Retinal pigment epithelial cell (primary cell): ENCODE data around the genes ZSCAN10 and ZSCAN32.

- RRBS, result 65% methylated on average over 2 of the region's 9 CpGs
Observed at GRCh38 chr16:2855416-2856093, 2.4 kb downstream of the PRSS22 start.

GRCh38 chr16:2858465-2859130 is 628 bp upstream of the PRSS22 start:
- RRBS, result 23% methylated on average over 5 of the region's 21 CpGs

GRCh38 chr16:2926808-2927553 is 15.2 kb downstream of the FLYWCH1 start:
- RRBS, result no CpG with 5 or more reads among the region's 20 CpGs

DNA sequence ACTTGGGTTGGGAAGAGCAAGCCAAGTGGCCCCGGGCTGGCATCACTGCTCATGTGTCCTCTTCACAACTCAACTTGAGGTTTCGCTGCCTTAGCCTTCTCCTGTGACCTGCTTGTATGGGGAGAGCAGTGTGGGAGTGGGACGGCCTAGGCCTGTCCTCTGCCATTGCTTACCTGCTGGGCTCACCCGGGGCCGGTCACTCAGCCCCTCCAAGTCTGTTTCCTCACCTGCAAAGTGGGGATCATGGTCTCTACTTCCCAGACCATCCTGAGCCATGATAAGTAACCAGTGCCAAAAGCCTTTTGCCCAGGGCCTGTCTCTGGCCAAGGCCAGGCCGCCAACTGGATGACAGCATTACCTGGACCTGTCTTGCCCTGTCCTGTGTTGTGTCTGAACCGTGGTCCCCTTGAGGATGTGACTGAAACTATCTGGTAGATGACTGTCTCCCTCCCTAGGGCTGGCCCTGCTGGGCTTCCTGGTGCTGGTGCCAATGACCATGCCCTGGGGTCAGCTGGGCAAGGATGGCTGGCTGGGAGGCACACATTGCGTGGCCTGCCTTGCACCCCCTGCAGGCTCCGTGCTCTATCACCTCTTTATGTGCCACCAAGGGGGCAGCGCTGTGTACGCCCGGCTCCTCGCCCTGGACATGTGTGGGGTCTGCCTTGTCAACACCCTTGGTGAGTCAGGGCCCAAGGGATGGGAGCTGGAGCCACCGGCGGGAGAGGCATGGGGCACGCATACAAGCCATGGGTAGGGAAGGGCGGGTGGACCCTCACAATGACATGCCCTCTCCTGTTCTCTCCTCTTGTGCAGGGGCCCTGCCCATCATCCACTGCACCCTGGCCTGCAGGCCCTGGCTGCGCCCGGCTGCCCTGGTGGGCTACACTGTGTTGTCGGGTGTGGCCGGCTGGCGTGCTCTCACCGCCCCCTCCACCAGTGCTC is 1.8 kb downstream of the PAQR4 start:
- RRBS, result 81% methylated on average over 8 of the region's 23 CpGs

- RRBS, result no CpG with 5 or more reads among the region's 9 CpGs
Observed at GRCh38 chr16:3099026-3099541, at the start of gene ZSCAN10. TSS of gene ZSCAN10 (minus strand) at chr16:3099294.

DNA sequence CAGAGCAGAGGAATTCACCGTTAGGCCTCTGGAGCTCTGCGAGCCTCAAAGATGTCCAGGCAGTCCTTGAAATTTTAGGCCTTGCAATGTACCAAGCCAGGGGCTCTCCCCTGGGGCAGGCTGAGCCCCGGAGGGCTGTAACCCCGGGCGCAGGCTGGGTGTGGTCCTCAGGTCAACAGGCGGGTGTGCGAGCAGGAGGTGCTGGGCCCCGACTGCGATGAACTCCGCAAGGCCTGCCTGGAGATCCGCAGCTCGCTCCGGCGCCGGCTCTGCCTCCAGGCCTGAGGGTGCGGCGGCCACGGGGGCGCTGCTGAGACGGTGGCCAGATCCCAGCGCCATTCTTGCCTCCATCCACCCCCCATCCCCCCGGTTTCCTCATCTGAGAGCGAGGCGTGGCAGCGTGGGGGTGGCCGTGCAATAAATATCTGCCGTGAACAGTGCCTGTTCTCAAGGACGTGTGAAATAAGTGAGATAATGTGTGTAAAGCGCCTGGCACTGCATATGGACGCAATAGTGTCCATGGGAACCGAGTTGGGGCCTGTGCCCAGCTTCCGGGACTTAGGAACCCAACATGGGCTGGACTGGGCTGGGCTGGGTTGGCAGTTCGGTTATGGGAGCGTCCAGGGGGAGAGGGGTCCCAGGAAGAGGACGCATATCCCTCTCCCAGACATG is 14.8 kb downstream of the ZNF213 start:
- RRBS, result under 1% methylated on average over 5 of the region's 35 CpGs

- RRBS, result 3% methylated on average over 8 of the region's 63 CpGs
Observed at GRCh38 chr16:3171383-3172660, 37.0 kb downstream of the ZNF213 start.

DNA sequence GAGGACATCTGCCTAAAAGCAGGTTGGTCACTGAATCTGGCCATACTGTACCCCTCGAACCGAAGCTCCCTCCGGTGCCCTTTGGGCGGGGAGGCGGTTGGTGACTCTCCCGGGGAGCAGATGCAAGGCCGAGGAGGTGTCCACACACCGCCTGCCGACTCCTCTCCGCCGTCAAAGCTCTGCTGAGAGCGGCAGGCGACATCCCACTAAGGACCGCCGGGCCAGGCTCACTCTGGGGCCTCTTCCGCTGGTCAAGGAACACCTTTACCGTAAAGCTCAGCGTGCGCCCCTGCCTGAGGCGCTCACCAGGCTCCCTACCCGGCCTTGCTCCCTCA is 406 bp downstream of the ZNF200 start:
- RRBS, result 2% methylated on average over 9 of the region's 21 CpGs

DNA sequence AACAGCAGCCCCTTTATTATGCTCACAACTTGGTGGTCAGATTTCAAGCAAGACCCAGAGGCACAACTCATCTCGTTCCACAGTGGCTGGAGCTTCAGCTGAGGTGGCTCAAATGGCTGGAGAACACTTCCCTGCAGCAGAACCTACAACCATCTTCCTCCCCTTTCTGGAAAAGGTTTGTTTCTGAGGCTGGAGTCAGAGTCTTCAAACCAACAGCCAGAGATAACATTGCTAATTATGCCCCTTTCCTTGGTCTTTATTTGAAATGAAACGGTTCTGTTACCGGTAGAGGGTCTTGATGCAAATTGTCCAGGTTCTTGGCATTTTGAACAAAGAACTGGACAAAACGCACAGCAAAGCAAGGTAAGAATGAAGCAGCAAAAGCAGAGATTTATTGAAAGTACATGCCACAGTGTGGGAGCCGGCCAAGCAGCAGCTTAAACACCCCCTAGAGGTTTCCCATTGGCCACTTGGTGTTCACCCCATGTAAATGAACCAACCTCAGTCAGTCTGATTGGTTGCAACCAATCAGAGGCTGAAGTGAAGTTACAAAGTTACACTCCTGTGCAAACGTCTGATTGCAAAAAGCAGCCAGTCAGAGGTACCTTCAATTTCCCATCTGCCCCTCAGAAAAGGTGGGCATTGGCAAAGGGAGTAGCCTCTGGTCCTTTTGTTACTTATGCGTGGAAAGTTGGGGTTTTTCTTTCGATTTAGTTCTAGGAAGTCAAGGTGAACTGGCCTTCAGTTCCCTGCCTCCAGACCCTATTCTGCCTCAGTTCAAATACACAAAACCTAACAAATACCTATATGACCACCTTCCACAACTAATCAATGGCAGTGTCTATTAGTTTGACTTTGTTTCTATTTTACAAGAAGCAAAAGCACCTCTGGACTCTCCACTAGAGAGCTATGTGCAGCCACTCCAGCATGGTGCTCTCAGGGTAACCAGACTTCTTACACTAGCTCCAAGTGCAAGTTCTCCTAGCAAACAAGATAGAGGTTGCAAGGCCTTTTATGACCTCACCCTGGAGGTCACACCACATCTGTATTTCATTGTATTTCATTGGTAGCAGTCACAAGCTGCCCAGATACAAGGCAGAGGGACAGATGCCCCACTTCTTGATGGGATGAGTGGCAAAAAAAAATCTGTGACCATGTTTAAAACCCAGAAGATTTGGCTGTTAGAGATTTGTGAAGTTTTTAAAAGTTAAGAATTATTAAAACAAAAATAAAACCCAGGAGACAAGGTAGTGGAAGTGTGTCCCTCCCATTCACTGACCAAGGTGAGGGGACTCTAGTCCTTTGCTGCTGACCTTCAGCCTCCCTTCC is 8.6 kb upstream of the ZNF263 start:
- RRBS, result no CpG with 5 or more reads among the region's 8 CpGs

DNA sequence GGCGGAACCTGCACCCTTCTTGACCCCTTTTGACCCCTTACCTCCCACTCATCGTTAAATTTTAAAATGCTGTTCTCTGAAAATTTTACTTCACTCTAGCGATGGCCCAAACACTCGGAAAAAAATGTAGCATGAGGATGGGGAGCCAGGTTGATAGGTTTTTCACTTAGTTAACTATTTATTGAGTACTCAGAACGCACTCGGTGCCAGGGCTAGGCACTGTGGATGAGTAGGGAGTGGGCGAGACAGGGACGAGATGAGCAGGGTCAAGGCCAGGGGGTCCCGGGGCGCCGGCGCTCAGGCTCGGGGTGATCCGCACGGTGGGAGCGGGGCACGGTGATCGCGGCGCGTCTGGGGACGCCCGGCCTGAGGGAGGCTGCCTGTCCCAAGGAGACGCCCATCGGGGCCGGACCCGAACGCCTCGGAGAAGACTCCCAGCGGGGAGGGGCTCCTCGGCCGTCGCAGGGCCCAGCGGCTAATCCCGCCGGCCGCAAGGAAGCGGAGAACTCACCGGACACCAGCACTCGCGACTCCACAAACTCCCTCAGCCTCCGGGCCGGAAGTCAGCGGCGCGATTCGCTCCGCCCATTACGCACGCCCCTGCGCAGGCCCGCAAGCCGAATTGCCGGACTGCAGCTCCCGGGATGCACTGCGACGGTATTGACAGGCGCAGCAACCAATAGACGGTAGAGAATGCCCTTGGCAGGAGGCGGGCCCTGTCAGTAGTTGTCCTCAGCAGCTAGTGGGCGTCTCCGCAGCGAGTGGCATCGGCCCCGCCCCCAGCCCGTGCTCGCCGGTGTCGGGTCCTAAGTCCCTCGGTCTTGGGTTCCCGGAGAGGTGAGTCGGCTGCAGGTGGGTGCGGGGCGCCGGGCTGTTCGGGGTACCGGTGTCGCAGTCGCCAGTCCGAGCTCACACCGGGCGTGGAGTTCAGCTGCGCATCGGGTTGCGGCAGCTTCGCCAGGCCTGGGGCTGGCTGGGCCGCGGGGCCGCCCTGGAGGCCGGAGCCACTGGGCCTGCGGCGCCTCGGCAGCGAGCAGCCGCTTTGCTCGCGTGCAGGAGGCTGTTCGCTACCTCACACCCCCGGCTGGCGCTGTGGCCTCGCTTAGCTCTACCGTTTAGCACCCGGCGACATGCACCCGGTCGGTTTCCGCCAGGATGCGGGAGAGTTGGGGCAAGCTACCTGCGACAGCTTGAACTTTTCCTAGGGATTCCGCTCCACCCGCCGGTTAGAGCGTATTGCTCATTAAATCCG is at the start of gene ZSCAN32:
Gene ZSCAN32 (minus strand): TSS at position 571 of the 1,252 bp plus-strand sequence.
- RRBS, result under 1% methylated on average over 69 of the region's 114 CpGs

DNA sequence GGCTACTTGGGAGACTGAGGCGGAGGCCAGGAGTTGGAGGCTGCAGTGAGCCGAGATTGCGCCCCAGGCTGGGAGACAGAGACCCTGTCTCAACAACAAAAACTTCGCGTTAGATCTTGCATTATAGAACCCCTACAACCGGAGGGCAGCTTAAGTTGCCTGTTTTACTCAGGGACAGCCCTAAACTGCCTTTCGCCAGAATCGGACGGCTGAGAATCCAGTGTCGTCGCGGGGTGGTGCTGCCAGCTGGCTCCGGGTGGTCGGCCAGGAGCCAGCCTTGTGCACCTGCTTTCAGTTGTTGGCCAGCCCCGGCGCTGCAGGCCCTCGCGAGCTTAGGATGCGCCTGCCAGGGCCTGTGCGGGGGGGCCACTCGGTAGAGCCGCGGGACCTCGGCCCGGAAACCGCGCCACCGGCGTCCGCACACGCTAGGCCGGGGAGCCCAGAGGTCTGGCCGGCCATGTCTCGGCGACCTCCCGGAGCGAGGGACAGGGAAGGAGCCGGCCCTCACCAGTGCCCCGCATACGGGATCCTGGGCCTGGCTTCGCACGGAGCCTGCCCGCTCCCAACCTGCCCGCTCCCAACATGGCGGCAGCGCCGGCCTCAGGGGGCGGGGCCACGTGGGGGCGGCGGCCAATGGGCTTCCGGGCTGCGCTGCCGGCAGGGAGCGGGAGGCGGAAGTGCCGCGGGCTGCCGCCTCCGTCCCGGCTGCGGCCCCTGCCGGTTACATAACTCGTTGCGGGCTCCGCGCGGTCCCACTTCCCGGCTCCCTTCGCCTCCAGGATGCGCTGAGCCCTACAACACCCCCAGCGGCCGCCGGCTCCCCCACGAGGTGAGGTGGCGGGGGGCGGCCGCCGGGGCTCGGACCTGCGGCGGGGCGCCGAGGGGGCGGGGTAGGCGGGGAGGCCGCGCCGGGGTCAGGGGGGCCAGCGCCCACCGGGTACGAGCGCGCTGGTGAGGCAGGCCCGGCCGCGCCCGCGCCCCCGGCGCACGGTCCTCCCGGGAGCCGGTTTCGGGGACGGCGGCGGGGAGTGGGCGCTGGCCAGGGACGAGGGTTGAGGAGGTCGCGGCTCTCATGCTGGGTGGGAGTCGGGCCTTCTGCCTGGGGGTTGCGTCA is 14.2 kb downstream of the NAA60 start:
- RRBS, result 1% methylated on average over 54 of the region's 114 CpGs

GRCh38 chr16:3468193-3468577 is 24.7 kb downstream of the NAA60 start:
- RRBS, result no CpG with 5 or more reads among the region's 4 CpGs

- RRBS, result no CpG with 5 or more reads among the region's 7 CpGs
Observed at GRCh38 chr16:3578219-3578540, 977 bp upstream of the NLRC3 start.

- RRBS, result no CpG with 5 or more reads among the region's 8 CpGs
Observed at GRCh38 chr16:3622009-3622356, 10.6 kb upstream of the SLX4 start.

DNA sequence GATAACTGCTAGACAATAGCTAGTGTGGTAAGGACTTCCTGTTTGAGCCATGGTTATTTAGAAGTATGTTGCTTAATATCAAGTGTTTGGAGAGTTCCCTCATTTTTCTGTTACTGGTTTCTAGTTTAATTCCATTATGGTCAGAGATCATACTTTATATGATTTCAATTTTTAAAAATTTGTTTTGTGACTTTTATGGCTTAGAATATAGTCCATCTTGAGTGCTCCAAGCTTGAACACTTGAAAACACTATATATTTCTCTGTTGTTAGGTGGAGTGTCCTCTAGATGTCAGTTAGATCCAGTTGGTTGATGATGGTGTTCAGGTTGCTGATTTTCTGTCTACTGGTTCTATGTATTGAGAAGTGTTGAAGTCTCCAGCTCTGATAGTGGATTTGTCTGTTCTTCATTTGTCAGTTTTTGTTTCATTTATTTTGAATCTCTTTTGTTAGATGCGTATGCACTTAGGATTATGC is 15.0 kb upstream of the SLX4 start:
- RRBS, result no CpG with 5 or more reads among the region's 1 CpG

GRCh38 chr16:3642352-3643172 is 11.9 kb upstream of the DNASE1 start:
- RRBS, result no CpG with 5 or more reads among the region's 22 CpGs

GRCh38 chr16:3727923-3728462 is 10.7 kb upstream of the TRAP1 start:
- RRBS, result 94% methylated on average over 5 of the region's 18 CpGs

- RRBS, result no CpG with 5 or more reads among the region's 12 CpGs
Observed at GRCh38 chr16:3738179-3738988, 21.1 kb upstream of the TRAP1 start.

- RRBS, result no CpG with 5 or more reads among the region's 6 CpGs
Observed at GRCh38 chr16:3798069-3798308, 80.7 kb upstream of the TRAP1 start.

GRCh38 chr16:3820124-3820585 is 60.4 kb downstream of the CREBBP start:
- RRBS, result no CpG with 5 or more reads among the region's 4 CpGs